ENCODE measurements around the gene RASGRP2.

DNA sequence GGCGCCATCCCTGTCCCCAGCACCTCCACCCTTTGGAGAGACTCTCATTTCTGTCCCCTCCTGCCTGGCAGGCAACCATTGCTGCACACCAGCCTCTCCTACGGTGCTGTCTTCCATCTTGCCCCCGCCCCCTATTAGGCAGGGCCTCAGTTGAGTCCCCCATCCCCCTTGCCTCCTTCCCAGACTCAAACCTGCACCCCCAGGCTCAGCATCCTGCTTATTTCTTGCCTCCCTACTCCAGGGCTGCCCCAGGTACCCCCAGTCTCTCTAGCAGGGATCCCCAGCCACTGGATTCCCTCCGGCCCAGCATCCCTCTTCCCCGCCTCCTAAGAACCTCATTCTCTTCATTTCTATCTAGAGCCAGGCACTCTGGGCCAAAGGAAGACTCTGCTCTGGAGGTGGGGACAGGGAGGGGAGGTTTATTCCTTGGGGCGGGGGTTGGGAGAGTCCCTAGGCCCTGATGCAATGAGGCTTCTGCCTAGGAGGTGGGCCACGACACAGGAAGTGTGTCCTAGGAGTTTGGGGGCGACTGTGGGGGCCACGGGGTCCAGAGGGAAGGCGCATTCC, 1.8 kb upstream of the RCOR2 start:
- PRO-cap: no peak

- PRO-cap: no peak
Measured at GRCh38 chr11:63939348-63939589, 467 bp downstream of the NAA40 start.

DNA sequence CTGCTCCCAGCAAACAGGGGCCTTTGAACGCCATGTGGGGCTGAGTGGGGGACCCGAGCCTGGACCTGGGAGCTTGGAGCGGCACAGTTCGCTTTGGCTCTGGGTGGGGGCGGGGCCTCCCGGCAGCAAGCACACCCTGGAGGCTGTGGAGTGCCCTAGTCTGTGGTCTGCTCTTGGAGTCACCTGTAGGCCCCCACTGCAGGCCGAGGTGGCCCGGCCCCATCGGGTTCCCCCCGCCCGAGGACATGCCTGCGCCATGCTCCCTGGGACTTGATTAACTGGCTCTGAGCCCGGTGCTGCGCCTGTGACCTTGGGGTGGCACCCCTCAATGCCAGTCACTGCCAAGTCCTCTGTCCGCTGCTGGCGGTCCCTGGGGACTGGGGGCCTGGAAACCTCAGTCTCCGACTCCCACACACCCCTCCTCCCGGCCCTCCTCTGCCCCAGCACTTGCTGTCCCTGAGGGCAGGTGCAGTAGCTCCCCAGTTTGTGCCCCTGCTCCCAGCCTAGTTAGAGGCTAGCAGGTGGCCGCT, 16.7 kb upstream of the FLRT1 start:
- PRO-cap: no peak

- PRO-cap: no peak
Measured at GRCh38 chr11:64087201-64087593, 51.5 kb downstream of the FLRT1 start.

DNA sequence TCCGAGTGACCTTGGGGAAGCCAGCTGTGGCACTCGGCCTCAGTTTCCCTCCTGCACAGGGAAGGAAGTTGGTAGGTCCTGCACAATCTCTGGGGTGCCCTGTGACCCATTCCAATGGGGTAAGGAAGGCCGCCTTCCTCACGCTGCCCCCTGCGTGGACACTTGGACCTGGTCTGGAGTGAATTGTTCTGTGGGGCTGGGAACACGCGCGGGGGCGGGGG, 689 bp downstream of the MACROD1 start:
- PRO-cap: no peak

GRCh38 chr11:64225205-64225513, 827 bp downstream of the TRPT1 start:
- PRO-cap: no peak

DNA sequence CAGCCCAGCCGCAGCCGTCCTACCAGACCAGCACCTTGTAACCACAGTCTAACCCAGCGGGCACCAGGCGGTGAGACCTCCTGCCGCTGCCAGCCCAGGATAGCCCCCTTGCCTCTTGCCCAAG, 861 bp downstream of the PPP1R14B start:
- PRO-cap: no peak

DNA sequence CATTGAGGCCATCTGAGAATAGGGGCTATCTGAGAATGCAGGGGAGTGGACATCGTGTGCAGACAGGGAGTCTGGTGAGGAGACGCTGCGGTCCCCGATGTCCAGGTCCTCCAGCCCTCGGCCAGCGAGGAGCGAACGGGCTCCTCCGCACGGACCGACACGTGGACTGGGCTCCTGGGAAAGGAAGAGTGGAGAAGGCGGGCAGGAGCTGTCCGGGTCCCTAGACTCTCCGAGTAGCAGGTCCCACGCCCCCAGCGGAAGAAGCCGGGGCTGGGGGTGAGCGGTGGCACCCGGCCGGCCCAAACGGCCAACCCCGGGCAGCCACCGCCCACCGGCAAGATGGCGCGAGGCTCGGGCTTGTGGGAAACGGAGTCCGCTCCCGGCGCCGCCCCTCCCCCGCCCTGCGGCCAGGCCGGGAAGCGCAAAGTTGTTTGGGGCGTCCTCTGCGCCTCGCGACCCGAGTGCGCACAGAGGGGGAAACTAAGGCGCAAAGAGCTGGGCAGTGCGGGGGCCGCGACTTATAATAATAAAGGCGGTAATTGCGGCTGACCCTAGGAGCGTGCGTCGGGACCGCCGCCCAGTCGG, 535 bp upstream of the PPP1R14B start:
- PRO-cap: bidirectional peak, plus-strand start at position 372 of the sequence, minus-strand start at position 231 of the sequence

DNA sequence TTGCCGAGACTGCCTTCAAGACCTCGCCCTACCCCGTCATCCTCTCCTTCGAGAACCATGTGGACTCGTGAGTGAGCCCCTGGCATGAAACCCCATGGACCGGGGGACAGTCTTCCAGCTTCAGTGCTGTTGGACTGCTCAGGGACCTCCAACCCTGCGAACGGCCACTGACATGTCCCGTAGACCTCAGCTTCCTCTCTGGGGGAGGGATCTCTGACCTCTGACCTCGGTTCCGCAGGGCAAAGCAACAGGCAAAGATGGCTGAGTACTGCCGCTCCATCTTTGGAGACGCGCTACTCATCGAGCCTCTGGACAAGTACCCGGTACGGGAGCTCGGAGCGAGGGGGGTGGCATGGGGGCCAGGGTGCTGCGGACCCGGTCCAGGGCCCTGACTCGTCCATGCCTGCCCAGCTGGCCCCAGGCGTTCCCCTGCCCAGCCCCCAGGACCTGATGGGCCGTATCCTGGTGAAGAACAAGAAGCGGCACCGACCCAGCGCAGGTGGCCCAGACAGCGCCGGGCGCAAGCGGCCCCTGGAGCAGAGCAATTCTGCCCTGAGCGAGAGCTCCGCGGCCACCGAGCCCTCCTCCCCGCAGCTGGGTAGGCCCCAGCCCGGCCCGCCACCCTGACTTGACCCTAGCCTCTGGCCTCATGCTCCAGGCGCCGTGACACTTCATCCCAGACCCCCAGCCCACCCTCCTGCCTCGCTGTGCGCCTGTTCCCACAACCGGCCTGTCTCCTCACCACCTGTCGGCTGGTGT, 7.5 kb downstream of the PLCB3 start:
- PRO-cap: no peak

- PRO-cap: no peak
Measured at GRCh38 chr11:64259761-64260636, 8.7 kb downstream of the PLCB3 start.

DNA sequence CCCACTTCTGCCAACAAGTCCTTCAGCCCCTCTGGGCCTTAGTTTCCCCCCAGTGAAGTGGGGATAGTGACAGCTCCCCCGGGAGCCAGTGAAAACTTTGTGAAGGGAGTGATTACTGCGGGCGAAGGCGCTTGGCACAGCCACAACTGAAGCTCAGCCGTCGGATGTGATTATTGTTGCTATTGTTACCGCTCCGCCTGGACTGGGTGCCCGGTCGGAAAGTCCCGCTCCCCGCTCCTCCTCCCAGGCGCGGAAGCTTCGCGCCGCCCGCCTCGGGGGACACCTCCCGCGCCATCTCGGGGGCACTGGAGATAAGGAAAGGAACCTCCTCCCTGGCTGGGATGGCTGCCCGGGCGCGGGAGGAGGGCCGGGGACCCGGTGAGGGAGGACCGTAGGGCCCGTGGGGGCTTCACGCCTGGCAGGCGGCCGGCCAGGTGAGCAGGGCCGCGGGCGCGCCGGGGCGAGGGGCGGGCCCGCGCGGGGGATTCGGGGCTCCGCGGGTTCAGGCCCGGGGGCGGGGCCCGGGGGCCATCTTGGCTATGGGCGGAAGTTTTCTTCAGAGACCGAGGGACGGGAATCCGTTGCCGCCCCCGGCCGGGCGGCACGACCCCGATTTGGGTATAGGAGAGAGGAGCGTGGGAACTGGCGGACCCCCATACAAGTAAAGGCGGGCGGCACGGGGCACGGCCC, 556 bp upstream of the GPR137 start:
- PRO-cap: bidirectional peak, plus-strand start at position 246 of the sequence, minus-strand start at position 166 of the sequence; bidirectional peak, plus-strand start at position 559 of the sequence, minus-strand start at position 504 of the sequence

- PRO-cap: no peak
Measured at GRCh38 chr11:64314892-64315507, 2.4 kb downstream of the TRMT112 start.

- PRO-cap: no peak
Measured at GRCh38 chr11:64354269-64354488, 4.8 kb upstream of the RPS6KA4 start.

DNA sequence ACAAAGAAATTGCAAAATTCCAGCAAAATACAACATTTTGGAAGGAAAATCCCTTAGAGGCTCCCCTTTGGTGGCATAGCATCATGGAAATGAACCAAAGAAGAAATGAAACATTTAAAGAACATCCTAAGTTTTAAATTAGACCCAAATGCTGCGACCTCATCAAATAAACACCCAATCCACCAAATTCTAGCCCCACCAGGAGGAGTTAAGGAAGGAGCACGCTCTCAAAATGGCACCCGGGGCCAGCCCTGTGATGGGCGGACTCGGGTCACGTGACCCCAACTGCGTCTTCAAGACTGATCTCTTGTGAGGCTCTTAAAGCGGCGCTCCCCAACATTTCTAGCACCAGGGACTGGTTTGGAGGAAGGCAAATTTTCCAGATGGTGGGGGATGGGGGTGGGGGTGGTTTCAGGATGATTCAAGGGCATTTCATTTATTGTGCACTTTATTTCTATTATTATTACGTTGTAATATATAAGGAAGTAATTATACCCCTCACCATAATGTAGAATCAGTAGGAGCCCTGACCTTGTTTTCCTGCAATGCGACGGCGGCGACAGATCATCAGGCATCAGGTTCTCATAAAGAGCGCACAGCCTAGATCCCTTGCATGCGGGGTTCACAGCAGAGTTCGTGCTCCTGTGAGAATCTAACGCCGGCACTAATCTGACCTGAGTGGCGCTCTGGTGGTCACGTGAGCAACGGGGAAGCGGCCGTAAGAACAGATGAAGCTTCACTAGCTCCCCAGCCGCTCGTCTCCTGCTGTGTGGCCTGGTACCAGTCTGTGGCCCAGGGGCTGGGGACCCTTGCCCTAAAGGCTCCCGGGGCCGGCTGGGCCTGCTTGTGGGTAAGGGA, 55.4 kb upstream of the SLC22A11 start:
- PRO-cap: no peak

- PRO-cap: no peak
Measured at GRCh38 chr11:64688278-64689211, 34.5 kb downstream of the NRXN2 start.

- PRO-cap: unidirectional peak, plus-strand start at chr11:64743851
Measured at GRCh38 chr11:64743737-64743882, 332 bp downstream of the RASGRP2 start.

- PRO-cap: no peak
Measured at GRCh38 chr11:64743883-64744675, at the start of gene RASGRP2. TSS of gene RASGRP2 (minus strand) at chr11:64744142.

- PRO-cap: no peak
Measured at GRCh38 chr11:64762371-64763712, 3.1 kb upstream of the PYGM start.

DNA sequence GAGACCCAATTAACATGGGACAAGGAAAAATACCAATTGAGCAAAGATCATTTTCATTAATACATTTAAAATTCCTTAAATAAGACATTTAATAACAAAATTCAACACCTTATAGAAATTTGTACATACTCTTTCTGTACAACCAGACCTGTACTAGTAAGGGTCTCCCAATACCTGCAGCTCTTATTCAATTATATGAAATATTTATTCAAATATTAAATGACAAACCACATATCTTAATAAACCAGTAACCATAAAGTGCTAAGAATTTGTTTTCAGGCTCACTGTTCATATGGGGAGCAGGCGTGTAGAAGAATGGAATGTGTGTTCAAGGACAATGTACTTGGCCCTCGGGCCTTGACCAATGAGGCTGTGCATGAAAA, 4.4 kb downstream of the SF1 start:
- PRO-cap: no peak

- PRO-cap: no peak
Measured at GRCh38 chr11:64779728-64780376, 1.5 kb upstream of the SF1 start.

Measured in anterior vena cava (tissue), 1 donor.